GM23248 (cell line): ENCODE results near the genes DNMT3B, BPIFA2 and BPIFA1.

GRCh38 chr20:32737669-32737993, 5.6 kb downstream of the COMMD7 start:
- RAMPAGE, long total RNA = no peak

DNA sequence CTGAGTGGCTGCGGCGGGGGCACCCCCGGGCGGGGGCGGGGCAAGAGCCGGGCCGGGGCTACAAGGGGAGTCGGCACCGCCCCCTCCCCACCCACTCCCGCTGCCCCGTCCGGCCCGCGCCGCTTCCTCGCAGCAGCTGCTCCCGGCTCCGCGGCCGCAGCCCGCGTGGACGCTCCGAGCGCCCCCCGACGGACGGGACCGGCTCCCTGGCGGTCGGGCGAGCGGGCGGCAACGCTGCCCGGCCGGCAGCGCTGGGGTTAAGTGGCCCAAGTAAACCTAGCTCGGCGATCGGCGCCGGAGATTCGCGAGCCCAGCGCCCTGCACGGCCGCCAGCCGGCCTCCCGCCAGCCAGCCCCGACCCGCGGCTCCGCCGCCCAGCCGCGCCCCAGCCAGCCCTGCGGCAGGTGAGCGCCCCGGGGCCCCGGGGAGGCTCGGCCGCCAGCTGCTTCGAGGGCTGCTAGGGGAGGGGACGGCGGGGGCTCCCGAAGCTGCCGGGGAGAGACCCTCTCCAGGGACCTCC, at the start of gene DNMT3B:
TSS of gene DNMT3B (plus strand) at position 90 of the 520 bp plus-strand sequence.
- RAMPAGE, long total RNA = no peak

GRCh38 chr20:32763170-32763664, 1.0 kb downstream of the DNMT3B start:
- RAMPAGE, long total RNA = no peak

GRCh38 chr20:32794878-32795297, 24.9 kb upstream of the MAPRE1 start:
- RAMPAGE, long total RNA = no peak

DNA sequence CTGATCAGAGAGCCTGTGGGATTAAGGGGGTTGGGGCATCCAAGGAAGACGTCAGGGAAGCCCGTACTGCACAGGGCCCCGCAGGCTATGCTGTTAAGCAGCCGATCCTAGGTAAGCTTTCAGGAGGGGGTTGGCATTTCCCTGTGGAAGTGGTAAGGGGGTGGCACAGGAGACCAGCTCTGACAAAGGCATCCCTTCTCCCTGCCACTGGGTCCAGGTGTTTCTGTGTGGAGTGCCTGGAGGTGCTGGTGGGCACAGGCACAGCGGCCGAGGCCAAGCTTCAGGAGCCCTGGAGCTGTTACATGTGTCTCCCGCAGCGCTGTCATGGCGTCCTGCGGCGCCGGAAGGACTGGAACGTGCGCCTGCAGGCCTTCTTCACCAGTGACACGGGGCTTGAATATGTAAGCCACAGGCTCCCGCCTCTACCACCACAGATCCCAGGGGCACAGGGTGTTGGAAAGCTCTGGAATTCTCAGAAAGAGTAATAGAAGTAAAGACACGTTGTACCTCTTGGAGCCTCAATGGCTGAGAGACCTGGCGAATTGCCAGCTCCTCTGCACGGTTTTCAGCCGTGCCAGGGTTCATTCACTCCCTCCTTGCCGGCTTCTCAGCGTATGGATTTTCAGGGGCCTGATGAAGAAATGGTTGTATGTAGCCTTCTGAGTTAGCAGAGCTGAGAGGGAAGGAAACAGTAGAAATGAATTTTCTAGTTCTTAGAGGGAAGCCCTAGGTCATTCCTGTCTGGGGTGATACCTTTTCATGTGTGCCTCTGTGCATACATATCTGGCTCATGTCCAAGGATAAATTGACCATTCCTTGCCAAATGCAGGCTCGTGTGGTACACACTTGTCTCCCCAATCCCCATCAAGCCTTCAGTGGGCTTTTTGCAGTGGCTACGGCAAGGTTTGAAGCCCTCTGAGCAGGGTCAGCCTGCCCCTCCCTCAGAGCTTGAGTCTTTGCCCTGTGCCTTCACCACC, 21.2 kb upstream of the MAPRE1 start:
- RAMPAGE, long total RNA = no peak

DNA sequence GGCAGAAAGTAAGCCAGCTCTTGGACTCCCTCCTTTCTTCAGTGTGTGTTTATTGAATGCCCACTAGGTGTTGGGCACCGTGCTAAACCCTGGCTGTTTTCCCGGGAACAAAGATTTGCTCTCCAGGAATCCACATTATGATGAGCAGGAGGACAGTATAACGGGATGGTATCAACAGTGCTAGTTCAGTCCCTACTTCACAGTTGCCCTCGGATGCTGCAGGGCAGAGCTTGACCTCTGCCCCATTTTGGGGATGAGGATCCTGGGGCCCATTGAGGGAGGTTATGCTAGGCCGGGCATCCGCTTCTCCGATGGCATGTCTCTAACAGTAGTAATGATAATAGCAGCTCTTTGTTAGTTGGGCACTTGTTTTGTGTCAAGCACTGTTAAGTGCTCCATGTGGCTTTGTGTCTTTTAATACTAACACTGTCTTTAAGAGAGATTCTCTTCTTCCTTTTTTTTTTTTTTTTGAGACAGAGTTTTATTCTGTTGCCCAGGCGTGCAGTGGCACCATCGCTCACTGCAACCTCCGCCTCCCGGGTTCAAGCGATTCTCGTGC, 896 bp downstream of the MAPRE1 start:
- RAMPAGE, long total RNA = no peak

- RAMPAGE, long total RNA = no peak
Observed at GRCh38 chr20:32972114-32972792, 32.0 kb downstream of the SUN5 start.

DNA sequence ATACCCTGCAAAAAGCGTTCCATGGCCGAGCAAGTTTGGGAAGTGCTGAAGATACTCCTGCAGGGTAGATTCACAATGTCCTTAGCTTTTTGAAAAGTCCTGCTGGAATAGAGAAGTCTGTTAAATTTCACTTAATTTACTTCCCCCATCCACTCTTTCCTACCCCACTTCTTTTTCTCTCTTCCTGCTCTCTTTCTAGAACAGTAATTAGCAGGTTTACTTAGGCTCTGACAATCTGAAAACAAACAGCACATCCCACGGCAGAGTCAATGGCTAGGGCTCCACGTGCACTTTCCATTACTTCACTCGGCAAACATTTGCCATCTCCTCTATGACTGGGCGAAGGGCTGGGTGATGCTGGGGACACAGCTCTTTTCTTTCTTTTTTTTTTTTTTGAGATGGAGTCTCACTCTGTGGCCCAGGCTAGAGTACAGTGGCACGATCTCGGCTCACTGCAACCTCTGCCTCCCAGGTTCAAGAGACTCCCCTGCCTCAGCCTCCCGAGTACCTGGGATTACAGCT, 26.6 kb downstream of the BPIFB4 start:
- RAMPAGE, long total RNA = no peak

DNA sequence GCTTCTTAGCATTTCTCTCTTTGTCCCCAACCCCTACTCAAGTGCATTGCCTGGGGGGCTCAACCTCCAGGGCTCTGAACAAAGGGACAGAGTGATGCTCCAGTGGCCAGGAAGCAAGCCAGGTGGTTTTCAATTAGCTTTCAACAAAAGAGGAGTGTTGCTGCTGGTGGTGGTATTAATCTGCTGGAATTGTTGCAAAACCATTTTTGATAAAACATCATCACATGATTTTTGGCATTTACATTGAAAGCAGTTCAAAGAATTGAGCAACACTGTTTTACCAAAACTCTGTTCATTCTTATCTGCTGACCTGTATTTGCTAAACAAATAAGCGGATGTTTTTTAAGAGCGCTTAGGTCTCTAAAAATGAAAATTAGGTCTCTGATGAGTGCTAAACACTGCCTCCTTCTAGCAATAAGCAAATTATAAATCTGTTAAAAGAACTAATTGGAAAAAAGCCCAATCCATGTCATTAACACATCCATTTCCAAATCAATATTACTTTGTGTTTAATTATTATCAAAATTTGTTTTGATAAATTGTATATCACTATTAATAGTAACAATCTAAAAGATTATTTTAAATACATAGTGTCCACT, 40.2 kb upstream of the BPIFA2 start:
- RAMPAGE, long total RNA = no peak

- RAMPAGE, long total RNA = no peak
Observed at GRCh38 chr20:33168092-33168243, at the start of gene BPIFA2. Gene BPIFA2 (plus strand): TSS chr20:33168159.

DNA sequence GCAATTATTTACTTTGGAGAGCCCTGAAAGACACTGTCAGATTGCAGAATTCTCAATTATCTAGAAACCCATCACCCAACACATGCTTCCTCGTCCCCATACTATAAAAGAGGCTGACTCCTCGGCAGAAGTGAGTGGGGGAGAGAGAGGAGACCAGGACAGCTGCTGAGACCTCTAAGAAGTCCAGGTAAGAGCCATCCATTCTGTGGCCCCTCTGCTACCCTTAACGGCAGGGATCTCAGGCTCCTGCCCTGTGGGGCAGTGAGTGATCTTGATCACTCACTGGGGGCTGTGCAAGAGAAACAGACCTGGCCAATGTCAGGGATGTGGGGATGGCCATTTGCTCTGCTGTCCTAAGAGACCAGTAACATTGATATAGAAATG, at the start of gene BPIFA1:
TSS of gene BPIFA1 (plus strand) at position 133 of the 384 bp plus-strand sequence.
- RAMPAGE, long total RNA = no peak

DNA sequence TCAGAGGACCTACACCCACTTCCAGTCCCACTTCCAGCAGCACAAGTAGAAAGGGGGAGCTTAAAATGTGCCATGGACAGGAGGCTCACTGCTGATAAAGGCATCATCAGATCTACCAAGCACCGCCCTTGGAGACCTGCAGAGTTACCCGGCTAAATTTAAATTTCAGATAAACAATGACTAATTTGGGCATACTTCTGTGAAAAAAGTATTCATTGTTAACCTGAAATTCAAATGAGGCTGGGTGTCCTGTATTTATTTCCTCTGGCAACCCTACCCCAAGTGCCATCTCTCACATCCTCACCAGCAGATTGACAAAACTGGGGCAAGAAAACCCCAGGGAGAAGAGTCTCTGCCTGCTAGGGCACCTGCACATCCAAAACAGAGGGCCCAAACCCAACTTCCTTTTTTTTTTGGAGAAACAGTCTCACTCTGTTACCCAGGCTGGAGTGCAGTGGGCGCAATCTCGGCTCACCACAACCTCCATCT, 7.8 kb upstream of the CDK5RAP1 start:
- RAMPAGE, long total RNA = no peak

DNA sequence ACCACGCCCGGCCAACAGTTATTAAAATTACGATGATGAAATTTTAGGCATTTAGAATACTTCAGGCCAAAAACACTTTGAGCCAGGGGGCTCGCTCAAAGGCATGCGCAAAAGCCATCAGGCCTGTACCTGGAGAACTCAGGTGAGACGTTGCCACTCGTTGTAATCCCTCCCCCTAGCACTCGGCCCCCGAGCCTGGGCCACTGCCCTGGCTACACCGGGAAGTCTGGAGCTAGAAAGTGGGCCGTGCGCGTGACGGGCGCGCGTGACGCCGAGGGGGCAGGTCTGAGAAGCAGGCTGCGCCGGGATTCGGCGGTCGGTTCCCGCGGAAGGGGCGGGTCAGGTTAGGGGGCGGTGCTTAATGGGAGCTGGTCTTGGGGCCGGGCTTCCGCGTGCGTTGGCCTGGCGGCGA, 283 bp upstream of the CBFA2T2 start:
- RAMPAGE, long total RNA = no peak

GRCh38 chr20:33659175-33659989, 2.7 kb upstream of the C20orf144 start:
- RAMPAGE, long total RNA = no peak

GRCh38 chr20:33812894-33813506, 1.9 kb downstream of the CHMP4B start:
- RAMPAGE, long total RNA = no peak

DNA sequence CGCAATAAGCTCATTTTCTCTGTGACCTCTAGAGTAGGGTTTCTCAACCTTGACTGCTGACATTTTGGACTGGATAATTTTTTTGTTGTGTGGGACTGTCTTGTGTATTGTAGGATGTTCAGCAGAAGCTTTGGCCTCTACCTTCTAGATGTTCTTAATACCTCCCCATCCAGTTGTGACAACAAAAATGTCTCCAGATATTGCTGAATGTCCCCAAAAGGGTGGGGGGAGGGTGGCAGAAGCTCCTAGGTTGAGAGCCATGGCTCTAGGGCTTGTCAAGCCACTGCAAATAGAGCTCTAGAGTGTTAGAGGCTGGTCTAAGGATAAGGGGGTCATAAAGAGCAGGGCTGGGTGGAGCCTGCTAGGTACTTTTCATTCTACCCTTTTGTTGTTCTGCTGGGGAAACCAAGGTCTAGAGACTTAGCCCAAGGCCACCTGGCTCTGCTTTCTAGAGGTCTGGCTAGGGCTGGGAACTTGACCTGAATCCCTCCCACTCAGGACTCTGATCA, 13.5 kb downstream of the CHMP4B start:
- RAMPAGE, long total RNA = no peak

- RAMPAGE, long total RNA = no peak
Observed at GRCh38 chr20:33995060-33995910, 1.6 kb downstream of the RALY start.

DNA sequence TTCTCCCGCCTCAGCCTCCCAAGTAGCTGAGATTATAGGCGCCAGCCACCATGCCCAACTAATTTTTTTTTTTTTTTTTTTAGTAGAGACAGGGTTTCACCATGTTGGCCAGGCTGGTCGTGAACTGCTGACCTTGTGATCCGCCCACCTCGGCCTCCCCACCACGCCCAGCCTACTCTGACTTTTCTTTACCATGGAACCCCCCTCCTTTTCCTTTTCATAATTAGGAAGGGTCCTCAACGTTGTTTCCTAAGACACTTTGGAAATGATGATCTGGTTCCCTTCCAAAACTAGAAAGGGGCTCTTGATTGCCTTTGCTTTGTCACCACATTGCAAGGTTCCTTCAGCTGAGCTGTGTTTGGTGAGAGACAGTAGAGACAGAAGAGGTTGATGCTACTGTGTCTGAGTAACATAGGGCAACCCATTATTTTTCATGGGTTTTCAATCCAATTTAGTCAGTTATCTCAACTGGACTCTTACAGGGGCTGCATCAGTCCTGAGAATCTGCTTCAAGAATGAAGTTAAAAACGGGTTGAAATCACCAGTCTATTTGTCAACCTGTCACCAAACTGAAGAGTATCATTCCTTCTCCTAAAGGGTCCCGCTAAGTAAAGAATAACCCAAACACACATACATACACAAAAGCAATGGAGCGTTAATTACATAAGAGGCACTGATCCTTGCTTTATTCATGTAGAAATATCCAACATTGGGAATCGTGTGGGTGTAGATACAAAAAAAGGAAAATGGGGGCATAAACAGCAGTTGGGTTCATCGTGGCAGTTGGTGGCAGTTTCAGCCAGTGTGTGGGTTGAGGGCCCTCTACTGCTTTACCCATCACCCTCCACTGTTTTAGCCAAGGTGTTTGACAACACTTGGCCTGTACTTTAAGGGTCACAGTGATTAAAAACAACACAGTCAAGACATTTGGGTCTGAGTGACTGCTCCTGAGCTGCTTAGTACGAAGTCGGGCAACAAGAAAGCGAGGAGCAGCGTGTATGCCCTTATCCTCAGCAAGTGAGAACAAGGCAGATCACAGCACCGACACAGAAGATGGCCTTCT, 24.1 kb downstream of the EIF2S2 start:
- RAMPAGE, long total RNA = no peak

GRCh38 chr20:34110687-34111123, 1.3 kb downstream of the EIF2S2 start:
- RAMPAGE, long total RNA = no peak

GRCh38 chr20:34270095-34270895, 29.1 kb downstream of the ASIP start:
- RAMPAGE, long total RNA = no peak